Pericardium (tissue), 1 donor: ENCODE measurements around a stretch of chr2.

- RRBS: no CpG with 5 or more reads among the region's 6 CpGs
These were observed 118.1 kb downstream of the SPP2 start for GRCh38 chr2:234168557-234169048.

GRCh38 chr2:234426579-234427691, 69.9 kb downstream of the ARL4C start:
- RRBS: no CpG with 5 or more reads among the region's 14 CpGs

GRCh38 chr2:234454298-234454999, 42.4 kb downstream of the ARL4C start:
- RRBS: no CpG with 5 or more reads among the region's 7 CpGs

DNA sequence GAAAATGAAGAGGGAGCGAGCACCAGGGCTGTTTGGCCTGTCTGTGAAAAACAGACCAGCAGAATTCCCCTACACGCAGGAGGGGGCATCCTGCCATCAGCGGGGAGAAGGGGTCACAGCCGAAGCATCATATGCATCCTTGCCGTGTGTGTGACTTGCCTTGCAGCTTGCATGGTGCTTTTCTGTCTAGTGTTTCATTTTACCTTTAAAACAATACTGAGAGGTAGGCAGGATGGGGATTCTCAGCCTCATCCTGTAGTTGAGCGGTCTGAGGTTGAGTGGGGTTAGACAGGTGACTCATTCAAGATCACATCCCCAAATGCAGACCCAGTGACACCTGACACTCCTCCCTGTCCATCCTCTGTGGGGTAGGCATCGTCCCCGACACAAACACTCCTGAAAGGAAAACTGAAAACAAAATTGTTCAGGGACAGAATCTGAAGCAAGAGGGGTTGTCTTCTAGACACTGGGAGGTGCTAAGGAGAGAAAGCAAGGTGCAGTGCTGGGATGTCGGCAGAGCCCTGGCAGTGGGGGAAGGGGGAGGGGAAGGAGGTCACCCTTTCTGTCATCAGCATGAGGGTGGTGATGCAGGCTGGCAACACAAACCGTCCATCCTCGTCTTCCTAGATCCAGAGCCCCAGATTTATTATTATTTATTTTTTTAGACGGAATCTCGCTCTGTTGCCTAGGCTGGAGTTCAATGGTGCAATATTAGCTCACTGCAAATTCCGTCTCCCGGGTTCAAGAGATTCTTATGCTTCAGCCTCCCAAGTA, 7.8 kb downstream of the ARL4C start:
- RRBS: no CpG with 5 or more reads among the region's 15 CpGs

- RRBS: 2% methylated on average over 25 of the region's 81 CpGs
These were observed 511 bp downstream of the ARL4C start for GRCh38 chr2:234496241-234496898.

- RRBS: no CpG with 5 or more reads among the region's 5 CpGs
These were observed 156.6 kb upstream of the SH3BP4 start for GRCh38 chr2:234795237-234795529.

GRCh38 chr2:234954226-234954428, 2.3 kb downstream of the SH3BP4 start:
- RRBS: no CpG with 5 or more reads among the region's 3 CpGs

- RRBS: no CpG with 5 or more reads among the region's 3 CpGs
These were observed 8.9 kb downstream of the SH3BP4 start for GRCh38 chr2:234960804-234961071.

- RRBS: no CpG with 5 or more reads among the region's 8 CpGs
These were observed 25.8 kb downstream of the SH3BP4 start for GRCh38 chr2:234977681-234977947.

DNA sequence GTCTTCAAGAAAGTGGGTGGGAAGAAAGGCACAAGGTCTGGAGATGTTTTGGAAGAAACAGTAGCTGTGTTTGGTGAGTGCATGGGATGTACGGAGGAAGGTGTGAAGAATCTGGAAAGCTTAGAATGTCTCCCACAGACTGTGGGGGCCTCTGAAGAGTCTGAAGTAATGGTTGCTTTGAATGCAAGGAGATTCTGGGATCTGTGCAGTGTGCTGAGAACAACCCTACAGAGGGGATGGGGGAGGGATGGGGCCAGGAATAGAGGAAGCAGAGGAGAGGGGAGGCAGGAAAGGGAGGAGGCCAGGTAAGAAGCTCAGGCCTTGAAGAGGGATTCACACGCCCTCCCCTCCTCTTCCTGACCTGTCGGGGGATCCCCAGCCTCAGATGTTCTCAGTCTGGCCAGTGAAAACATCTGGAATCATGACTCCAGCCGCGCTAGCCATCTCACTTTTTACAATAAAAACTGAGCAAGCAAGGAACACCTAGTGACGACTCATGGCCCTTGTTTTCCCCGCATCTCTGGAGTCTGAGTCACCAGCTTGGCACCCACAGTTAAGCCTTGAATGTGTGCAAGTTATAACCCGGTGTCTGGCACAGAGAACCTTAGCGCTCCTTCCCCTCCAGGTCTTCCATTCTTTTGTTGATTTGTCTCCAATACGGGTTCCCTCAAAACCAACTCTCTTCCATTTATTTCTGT, 74.2 kb downstream of the SH3BP4 start:
- RRBS: no CpG with 5 or more reads among the region's 10 CpGs

DNA sequence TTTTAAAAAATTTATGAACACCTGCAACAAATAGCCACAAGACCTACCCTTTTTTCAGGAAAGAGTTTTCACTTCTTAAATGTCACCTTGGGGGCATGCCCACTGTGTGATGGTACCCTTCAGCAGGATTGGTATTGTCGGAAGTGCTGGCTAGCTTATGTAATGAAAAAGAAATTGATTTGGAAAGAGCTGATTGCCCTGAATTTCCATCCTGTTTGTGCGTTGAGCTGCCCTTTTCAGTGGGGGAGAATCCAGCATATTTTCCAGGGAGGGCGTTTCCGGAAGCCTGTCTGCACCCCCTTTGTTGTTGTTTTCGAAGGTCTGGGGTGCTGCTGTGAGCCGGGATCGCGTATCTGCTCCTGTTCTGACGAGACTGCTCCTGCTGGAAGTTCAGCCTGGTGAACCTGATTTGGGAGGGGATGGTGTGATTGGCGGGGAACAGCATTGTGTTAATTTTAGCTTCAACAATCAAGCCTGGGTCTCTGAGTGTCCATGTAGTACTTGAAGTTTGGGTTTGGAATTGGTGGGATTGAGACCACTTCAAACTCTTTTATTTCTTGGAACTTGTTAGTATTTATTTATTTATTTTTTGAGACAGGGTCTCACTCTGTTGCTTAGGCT, 9.3 kb downstream of the AGAP1 start:
- RRBS: 25% methylated on average over 3 of the region's 10 CpGs

DNA sequence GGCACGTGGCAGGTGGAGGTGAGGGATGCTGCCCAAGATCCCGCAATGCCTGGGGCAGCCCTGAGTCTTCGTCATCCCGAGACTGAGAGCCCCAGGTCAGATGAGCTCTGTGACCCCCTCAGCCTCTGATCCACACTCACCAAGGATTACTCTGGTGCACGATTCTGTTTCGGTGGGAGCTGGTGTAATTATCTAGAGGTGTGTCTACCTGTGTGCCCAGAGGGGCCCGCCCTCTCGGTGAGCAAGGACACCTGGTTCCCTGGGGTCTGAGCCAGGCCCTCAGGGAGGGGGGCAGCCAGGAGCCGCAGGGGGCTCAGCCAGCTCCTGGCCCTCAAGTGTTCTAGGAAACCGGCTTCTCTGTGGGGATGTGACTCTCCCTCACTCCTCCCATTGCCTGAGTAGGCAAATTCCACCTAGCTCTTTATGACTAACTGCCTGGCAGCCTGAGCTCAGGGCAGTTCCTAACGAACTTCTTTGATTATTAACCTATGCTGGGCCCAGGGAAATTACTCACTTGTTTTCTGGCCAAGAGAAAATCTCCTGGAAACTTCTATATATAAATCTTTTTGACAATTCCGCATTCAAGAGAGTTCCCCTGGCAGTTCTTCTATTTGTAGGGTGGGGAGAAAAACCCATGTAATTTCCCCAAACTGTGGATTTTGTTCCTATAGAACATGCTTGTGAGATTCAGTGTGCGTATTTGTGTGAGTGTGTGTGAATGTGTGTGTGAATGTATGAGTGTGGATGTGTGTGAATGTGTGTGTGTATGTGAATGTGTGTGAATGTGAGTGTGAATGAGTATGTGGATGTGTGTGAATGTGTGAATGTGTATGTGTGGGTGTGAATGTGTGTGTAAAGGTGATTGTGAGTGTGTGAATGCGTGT, 17.5 kb downstream of the AGAP1 start:
- RRBS: no CpG with 5 or more reads among the region's 14 CpGs

DNA sequence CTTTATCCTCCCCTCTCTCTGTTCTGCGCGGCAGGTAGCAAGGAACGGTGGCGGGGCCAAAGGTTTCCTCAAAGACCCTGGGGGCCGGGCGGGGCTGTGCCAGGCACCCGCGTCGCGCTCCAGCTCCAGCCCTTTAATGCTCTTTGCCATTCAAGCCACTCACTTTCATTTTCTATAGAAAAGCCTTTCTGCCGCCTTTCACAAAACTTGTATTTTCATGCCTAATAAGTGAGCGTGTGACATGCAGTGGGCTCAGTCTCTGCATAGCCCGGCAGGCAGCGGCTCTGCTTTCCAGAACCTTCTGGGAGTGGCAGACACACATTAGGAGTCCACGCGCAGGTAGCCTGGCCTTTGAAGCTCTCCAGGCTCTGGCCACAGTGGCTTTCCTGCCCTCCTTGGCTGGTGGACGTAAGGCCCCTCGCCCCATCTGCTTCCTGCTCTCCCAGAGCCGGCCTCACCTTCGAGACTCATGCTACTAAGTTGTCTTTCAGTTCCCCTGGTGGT, 41.7 kb downstream of the AGAP1 start:
- RRBS: no CpG with 5 or more reads among the region's 20 CpGs

GRCh38 chr2:235637897-235638449, 144.1 kb downstream of the AGAP1 start:
- RRBS: no CpG with 5 or more reads among the region's 10 CpGs

GRCh38 chr2:235643708-235644512, 150.1 kb downstream of the AGAP1 start:
- RRBS: no CpG with 5 or more reads among the region's 15 CpGs

GRCh38 chr2:236030495-236030884, 137.7 kb downstream of the GBX2 start:
- RRBS: no CpG with 5 or more reads among the region's 3 CpGs

DNA sequence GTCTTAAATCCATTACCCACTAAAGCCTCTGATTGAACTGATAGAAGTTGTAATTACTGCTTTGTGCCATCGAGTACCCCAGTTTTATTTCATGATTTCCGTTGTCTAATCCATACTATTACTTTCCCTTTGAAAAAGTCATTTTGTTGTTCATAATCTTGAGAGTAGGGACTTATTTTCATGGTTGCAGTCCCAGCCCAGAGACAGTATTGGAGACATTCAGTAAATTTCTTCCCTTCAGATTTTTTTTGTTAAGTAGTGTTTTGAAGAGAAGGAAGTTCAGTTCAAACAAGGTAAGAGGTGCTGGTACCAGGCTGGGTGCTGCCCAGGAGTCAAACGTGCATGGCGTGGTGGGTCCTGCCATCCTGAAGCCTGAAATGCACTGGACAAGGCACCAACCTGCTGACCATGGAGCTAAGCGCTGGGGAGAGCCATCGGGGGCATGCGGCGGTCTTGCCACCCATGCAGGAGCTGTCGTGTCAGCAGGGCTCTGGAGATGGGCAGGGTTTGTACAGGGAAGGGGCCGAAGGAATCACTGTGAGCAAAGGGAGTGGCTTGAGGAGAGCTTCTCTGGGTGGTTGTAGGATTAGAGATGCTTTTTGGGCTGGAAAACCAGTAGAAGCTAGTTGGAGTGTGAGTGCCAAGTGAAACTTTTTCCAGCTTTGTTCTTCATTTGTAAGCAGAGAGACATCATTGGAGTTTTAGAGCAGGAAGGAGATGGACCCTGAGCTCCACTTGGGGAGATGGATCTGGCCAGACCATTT, 126.6 kb downstream of the GBX2 start:
- RRBS: no CpG with 5 or more reads among the region's 10 CpGs

GRCh38 chr2:236236554-236236885, 27.7 kb downstream of the ASB18 start:
- RRBS: no CpG with 5 or more reads among the region's 12 CpGs

GRCh38 chr2:236261622-236261950, 2.6 kb downstream of the ASB18 start:
- RRBS: no CpG with 5 or more reads among the region's 5 CpGs

DNA sequence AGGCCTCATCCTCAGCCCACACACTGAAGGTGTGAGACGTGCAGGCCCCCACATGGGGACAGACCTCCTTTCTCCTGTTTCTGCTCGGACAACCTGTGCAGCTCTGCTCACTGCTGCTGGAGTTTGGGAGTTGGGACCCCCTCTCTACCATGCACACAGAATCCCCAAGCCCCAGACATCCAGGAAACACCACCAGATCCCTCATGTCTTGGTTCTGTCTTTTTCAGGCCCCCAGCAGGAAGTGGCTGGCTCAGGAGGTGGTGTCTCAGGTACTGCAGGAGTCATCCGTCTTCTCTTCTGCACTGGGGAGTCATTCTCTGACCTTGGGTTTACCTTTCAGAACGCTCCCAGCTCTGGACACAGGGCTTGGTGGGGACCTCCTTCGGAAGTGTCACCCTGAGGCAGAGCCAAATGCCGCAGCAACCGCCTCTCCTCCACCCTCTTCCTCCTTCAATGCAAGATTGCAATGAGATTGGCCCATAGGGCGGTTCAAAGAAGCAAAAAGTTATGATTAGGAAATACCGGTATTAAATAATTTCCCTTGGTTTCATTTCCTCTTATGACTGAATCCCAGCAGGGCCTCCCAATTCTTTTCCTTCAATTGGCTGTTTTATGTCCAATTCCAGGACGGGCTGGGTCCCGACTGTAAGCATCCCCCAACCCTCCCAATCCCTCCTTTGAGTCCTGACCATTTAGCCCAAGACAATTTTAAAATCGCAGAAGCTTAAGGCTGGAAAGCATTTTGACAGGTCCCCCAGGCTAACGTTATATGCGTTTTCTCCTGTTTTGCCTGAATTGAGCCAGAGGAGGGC, 178.7 kb downstream of the ACKR3 start:
- RRBS: no CpG with 5 or more reads among the region's 14 CpGs